Mesenchymal stem cell of Wharton's jelly (primary cell): ENCODE measurements around a stretch of chr12.

- CAGE, long polyA plus RNA: no peak
These were observed 18.3 kb downstream of the ADGRD1 start for GRCh38 chr12:130971837-130972672.

GRCh38 chr12:131035001-131035663, 81.4 kb downstream of the ADGRD1 start:
- CAGE, long polyA plus RNA: no peak

DNA sequence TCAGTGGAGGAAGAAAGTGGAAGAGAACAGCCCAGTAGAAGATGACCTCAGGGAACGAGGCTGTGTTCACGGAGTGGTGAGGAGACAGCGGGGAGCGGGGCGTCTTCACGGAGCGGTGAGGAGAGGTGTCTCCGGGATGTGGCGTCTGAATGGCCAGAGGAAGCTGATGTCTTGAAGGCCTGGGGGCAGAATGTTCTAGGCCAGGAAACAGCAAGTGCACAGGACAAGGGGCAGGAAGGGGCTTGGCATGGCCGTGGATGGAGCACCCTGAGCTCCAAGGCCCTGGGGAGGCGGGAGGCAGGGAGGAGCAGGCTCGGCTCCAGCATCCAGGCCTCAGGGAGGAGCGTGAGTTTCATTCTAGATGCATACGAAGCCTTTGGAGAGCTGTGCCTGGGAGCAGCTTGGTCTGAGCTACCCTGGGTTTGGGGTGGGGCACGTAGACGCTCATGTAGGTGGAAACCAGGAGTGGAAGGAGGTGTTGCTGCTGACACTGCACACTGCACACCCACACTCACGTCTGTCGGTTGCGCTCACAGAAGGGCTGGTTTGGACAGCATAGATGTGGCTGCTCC, 131.5 kb downstream of the ADGRD1 start:
- CAGE, long polyA plus RNA: no peak

GRCh38 chr12:131102956-131103519, 149.3 kb downstream of the ADGRD1 start:
- CAGE, long polyA plus RNA: no peak

DNA sequence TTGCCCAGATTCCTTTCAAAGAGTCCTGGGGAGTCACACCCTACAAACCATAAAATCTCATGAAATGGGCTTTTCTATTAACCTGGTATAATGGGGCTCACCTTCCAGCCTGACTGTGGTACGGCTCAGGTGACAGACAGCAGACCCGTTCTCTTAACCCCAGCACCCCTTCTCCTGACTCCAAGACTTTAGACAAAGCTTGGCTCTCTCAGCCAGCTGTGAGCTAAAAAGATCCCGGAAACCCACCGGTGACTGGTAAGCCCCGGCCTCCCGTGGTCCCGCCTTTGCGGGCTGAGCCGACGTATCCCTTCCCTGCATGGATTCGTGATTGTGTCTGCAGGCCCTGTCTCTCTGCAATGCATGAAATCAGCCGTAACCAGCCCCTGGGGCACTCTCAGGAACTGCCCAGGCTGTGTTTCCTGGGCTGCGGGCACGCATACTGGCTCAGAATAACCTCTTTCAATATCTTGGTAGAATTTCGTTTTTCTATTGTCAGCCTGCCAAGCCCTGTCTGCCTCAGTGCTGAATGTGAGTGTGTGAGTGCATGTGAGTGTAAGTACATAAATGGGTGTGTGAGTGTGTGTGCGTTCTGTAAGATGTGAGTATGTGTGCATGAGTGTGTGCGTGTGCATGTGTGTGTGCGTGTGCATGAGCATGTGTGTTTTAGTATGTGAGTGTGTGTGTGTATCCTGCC, 268.5 kb downstream of the ADGRD1 start:
- CAGE, long polyA plus RNA: no peak

- CAGE, long polyA plus RNA: no peak
These were observed 339.4 kb upstream of the SFSWAP start for GRCh38 chr12:131371246-131372199.

- CAGE, long polyA plus RNA: no peak
These were observed 199.6 kb upstream of the SFSWAP start for GRCh38 chr12:131511220-131511842.

- CAGE, long polyA plus RNA: no peak
These were observed 106.4 kb upstream of the SFSWAP start for GRCh38 chr12:131604296-131605002.

GRCh38 chr12:131607418-131607825, 103.5 kb upstream of the SFSWAP start:
- CAGE, long polyA plus RNA: no peak

GRCh38 chr12:131710406-131710937, 418 bp upstream of the SFSWAP start:
- CAGE, long polyA plus RNA: no peak

DNA sequence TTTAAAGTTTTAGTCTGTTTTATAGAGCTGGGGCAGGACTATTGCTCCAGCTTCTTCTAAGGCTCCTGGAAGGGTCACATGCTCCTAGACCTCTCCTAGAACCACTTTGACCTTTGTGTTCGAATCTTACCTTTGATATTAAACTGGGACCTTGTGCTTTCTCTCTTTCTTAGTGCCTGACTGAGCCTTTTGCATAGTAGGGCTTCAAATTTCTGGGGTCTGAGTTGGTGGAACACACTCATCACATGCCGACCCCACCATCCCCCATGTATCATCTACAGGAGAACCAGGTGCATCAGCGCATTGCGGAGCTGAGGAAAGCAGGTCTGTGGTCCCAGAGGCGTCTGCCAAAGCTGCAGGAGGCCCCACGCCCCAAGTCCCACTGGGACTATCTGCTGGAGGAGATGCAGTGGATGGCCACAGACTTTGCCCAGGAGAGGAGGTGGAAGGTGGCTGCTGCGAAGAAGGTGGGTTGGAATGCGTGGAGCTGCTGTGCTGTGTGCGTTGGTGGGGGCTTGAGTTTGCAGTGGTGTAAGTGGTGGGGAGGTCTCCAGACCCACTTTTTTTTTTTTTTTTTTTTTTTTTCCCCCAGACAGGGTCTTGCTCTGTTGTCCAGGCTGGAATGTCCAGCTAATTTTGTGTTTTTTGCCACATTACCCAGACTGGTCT, 37.8 kb downstream of the EP400 start:
- CAGE, long polyA plus RNA: no peak

DNA sequence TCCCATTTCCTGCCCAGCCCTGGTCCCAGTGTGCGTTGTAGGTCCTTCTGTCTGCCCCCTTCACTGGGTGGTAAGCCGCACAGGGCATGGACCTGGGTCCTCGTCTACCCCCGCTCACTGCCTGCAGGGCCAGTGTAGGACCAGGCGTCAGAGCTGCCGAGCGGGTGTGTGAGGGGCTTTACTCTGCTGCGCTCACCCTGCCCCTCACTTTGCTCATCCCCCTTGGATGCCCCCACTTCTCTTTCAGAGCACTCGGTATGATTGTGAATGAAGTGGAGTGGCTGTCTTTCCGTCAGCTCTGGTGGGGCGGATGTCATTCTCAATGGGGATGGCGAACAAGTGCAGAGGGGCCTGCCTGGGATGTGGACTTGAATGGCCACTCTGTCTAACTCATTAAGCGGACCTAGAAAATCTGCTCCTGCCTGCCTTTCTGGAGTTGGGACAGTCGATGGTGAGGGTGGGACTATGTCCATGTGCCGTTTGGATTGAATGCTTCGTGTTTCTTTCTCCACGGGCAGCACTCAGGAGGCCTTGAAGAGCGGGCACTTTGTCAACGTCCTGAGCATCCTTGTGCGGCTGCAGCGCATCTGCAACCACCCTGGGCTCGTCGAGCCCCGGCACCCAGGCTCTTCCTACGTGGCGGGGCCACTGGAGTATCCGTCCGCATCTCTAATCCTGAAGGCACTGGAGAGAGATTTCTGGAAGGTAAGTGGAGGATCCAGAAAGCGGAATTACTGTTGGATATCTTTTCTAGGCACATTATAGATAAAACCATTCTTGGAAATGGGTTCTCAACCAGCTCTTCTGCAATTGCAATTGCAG, 67.5 kb downstream of the EP400 start:
- CAGE, long polyA plus RNA: no peak

- CAGE, long polyA plus RNA: no peak
These were observed 26.8 kb downstream of the DDX51 start for GRCh38 chr12:132117160-132117780.

- CAGE, long polyA plus RNA: no peak
These were observed 9.8 kb downstream of the DDX51 start for GRCh38 chr12:132134217-132134886.

DNA sequence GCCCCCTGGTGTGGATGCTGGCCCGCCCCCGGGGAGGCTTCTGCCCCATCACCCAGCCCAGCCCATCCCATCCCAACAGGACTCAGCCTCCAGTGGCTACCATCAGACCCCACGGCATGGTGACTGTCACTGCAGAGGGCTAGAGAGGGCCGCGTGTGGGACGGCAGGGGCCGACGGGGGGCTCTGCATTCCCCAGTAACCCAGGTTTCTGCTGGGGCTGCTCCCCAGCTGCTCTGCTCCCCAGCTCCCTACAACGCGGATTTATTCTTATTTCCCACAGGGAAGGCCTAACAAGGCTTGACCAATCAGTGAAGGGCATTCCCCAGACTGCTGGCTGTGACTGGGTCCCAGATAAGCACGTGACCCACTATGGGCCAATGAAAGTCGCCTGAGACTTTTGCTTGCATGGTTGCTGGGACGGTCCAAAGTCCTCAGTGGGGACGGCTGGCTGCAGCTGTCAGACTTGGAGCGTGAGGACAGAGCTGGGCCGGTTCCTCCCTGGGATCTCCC, 50.4 kb downstream of the GALNT9 start:
- CAGE, long polyA plus RNA: no peak

- CAGE, long polyA plus RNA: no peak
These were observed 2.6 kb upstream of the FBRSL1 start for GRCh38 chr12:132487384-132487768.

DNA sequence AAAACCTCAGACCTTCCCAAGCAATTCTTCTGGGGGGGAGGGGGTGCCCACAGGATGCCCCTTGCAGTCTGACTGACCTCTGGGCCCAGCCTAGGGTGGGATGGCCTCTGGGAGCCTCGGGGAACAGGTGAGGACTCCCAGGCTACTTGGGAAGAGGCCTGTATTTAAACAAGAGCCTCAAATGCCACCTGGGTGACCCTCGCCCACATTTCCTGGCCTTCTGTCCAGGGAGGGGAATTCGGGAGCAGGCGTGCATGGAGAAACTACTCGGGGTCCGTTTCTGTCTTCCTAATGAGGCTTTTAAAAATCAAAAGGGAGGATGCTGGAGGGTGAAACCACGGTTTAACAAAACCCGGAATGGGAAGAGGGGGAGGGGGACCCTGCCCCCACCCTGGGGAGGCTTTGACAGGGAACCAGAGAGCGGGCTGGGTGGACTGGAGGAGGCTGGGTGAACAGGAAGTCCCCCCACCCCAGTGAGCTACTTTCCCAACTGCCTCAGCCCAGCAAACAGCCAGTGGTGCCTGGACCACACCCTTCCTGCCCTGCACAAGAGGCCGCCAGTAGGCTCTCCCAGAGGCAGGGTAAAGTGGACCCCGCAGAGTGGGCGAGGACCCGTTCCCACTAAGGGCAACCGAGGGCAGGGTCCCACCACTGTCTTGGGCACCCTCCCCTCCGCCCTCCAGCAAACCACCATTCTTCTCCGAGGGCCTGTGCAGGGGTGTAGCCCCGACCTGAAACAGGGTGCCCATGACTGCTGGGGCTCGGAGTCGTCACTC, 1.5 kb upstream of the FBRSL1 start:
- CAGE, long polyA plus RNA: no peak

- CAGE, long polyA plus RNA: no peak
These were observed 27.2 kb downstream of the FBRSL1 start for GRCh38 chr12:132516799-132517982.

- CAGE, long polyA plus RNA: no peak
These were observed 6.1 kb downstream of the LRCOL1 start for GRCh38 chr12:132604064-132604914.

GRCh38 chr12:132672004-132673187, 14.7 kb downstream of the POLE start:
- CAGE, long polyA plus RNA: no peak